Liver (tissue), 9 donors: ENCODE measurements around a stretch of chr12.

DNA sequence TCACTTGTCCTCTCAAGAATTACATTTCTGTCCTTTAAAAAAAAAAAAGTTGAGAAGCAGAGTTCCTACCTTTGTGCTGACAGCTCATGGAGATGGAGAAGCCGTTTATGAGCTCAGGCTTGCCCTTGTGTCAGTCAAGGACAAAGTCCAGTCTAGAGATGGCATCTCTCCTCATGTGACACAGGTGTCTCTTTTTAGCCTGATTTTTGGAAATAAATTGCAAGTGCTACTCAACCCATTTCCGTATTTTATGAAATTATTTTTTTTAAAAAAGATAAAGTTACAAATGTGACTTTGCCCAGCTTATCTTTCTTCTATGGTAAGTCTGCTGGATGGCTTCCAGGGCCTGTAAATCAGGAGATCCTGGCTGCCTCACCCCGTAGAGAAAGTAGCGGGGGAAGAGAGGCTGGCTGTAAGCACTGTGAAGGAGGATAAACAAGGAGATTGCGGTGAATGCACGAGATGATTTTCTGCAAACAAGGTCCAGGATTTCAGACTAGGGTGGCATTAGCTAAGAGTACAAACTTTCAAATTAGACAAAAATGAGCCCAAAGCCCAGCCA lies 169.7 kb downstream of the MYRFL start:
- PRO-cap, 5 experiments: no peak in any of the 5 experiments
- RAMPAGE, long total RNA, 2 experiments: no peak in any of the 2 experiments
- RRBS: no CpG with 5 or more reads among the region's 6 CpGs

GRCh38 chr12:70012922-70013276 lies 187.9 kb downstream of the MYRFL start:
- PRO-cap, 5 experiments: no peak in any of the 5 experiments
- RAMPAGE, long total RNA, 2 experiments: no peak in any of the 2 experiments
- RRBS: no CpG with 5 or more reads among the region's 14 CpGs

- PRO-cap, 5 experiments: no peak in any of the 5 experiments
- RAMPAGE, long total RNA, 2 experiments: no peak in any of the 2 experiments
- RRBS: no CpG with 5 or more reads among the region's 1 CpG
Observed at GRCh38 chr12:70177967-70178444, 65.2 kb upstream of the CNOT2 start.

- PRO-cap, 5 experiments: no peak in any of the 5 experiments
- RAMPAGE, long total RNA, 2 experiments: no peak in any of the 2 experiments
Observed at GRCh38 chr12:70197244-70197668, 46.0 kb upstream of the CNOT2 start.

GRCh38 chr12:70242300-70243143 lies 711 bp upstream of the CNOT2 start:
- PRO-cap, 5 experiments: peak in 4 of 5 experiments; most common plus-strand start chr12:70243030 (in 3); most common minus-strand start chr12:70242879 (in 4)
- RAMPAGE, long total RNA, 2 experiments: no peak in any of the 2 experiments
- RRBS: no CpG with 5 or more reads among the region's 33 CpGs

DNA sequence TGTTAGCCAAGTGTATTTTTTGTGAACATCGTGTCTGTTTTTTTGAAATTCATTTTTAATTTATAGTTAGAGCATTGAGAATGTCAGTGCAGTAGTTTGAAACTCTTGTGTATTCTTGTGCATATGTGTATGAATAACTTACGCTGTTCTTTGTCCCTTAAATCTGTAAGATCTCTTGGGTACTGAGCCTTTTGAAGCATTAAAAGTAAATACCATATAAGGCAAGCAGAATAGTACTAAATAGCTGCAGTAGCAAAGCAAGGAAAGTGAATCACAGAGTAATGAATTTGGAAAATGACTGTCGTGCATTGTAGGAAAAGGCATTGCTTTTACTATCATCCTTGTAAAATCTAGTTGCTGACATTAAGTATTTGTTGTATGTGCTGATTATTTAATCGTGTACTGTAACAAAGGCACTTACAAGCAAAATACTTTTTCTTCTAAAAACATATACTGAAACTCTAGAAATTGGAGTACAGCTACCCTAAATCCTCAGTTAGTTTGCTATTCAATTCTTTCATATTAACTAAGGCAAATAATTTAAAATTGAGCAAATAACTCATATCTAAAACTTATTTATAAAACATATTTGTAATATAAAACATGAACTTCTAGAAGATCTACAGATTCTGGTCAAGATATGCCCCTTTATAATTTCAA lies 12.2 kb downstream of the CNOT2 start:
- PRO-cap, 5 experiments: no peak in any of the 5 experiments
- RAMPAGE, long total RNA, 2 experiments: no peak in any of the 2 experiments
- RRBS: no CpG with 5 or more reads among the region's 4 CpGs

GRCh38 chr12:70364999-70365894 lies 843 bp upstream of the KCNMB4 start:
- PRO-cap, 5 experiments: no peak in any of the 5 experiments
- RAMPAGE, long total RNA, 2 experiments: no peak in any of the 2 experiments
- RRBS: 1% methylated on average over 16 of the region's 47 CpGs

DNA sequence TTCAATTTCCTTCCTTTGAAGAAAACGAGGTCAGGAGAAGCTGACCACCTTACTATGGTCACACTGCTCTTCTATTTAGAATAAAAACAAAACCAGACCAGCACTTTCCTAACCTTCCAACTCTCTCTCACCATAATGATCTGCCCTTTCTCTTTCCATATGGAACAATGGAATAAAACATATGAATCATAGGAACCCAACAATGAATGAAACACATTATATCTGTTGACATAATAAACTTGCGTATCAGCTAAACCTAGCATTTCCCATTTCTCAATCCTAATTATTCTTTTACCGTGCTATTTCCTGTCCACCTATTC lies 88.0 kb downstream of the PTPRB start:
- PRO-cap, 5 experiments: no peak in any of the 5 experiments
- RAMPAGE, long total RNA, 2 experiments: no peak in any of the 2 experiments
- RRBS: no CpG with 5 or more reads among the region's 3 CpGs

- PRO-cap, 5 experiments: no peak in any of the 5 experiments
- RAMPAGE, long total RNA, 2 experiments: no peak in any of the 2 experiments
- RRBS: no CpG with 5 or more reads among the region's 10 CpGs
Observed at GRCh38 chr12:70645585-70646428, 8.6 kb upstream of the PTPRB start.

- PRO-cap, 5 experiments: peak in 1 of 5 experiments; most common plus-strand start chr12:71141462 (in 1)
- RAMPAGE, long total RNA, 2 experiments: no peak in any of the 2 experiments
- RRBS: no CpG with 5 or more reads among the region's 1 CpG
Observed at GRCh38 chr12:71141265-71141603, 16.6 kb downstream of the TSPAN8 start.

GRCh38 chr12:71160488-71161018 lies 2.8 kb upstream of the TSPAN8 start:
- PRO-cap, 5 experiments: no peak in any of the 5 experiments
- RAMPAGE, long total RNA, 2 experiments: no peak in any of the 2 experiments
- RRBS: no CpG with 5 or more reads among the region's 5 CpGs

DNA sequence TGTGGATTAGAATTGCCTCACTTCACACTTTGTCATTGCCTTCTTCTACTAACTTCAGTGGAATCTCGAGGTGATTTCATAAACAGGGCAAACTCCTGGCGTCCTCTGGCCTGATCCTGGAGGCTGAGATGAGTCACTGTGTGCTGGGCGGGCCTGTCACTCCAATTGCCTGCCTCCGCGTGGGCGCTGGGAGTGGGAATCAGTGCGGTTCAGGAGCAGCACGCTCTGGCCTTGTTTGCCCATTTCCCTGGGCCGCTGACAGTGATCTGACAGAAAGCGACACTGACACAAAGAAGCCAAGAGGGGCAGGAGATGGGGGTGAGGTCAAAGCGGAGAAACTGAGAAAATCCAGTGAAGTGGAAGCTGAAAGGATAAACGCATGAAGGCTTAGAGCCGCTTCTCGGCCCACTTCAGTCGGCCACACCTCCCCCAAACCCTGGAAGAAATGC lies 29.7 kb downstream of the LGR5 start:
- PRO-cap, 5 experiments: no peak in any of the 5 experiments
- RAMPAGE, long total RNA, 2 experiments: no peak in any of the 2 experiments
- RRBS: no CpG with 5 or more reads among the region's 15 CpGs

DNA sequence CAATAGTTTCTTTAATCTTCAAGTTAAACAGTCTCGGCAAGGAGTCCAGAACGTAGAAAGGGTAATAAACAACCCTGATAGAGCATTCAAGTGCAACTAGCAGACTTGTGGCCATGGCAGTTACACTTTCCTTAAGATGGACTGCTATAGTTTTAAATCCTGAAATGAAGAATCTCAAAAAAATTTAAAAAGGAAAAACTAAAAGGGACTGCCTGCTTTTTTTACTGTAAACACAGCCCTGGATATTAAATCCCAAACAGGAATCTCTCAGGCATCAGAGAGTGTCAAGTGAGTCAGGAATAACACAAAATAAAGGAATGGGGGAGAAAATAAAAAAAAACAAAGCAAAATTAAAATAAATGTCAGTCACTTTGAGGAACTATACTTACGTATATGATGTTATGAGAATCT lies 53.9 kb downstream of the ZFC3H1 start:
- PRO-cap, 5 experiments: no peak in any of the 5 experiments
- RAMPAGE, long total RNA, 2 experiments: no peak in any of the 2 experiments
- RRBS: no CpG with 5 or more reads among the region's 3 CpGs

GRCh38 chr12:71651981-71653239 lies 11.2 kb downstream of the ZFC3H1 start:
- PRO-cap, 5 experiments: no peak in any of the 5 experiments
- RAMPAGE, long total RNA, 2 experiments: no peak in any of the 2 experiments
- RRBS: no CpG with 5 or more reads among the region's 5 CpGs

DNA sequence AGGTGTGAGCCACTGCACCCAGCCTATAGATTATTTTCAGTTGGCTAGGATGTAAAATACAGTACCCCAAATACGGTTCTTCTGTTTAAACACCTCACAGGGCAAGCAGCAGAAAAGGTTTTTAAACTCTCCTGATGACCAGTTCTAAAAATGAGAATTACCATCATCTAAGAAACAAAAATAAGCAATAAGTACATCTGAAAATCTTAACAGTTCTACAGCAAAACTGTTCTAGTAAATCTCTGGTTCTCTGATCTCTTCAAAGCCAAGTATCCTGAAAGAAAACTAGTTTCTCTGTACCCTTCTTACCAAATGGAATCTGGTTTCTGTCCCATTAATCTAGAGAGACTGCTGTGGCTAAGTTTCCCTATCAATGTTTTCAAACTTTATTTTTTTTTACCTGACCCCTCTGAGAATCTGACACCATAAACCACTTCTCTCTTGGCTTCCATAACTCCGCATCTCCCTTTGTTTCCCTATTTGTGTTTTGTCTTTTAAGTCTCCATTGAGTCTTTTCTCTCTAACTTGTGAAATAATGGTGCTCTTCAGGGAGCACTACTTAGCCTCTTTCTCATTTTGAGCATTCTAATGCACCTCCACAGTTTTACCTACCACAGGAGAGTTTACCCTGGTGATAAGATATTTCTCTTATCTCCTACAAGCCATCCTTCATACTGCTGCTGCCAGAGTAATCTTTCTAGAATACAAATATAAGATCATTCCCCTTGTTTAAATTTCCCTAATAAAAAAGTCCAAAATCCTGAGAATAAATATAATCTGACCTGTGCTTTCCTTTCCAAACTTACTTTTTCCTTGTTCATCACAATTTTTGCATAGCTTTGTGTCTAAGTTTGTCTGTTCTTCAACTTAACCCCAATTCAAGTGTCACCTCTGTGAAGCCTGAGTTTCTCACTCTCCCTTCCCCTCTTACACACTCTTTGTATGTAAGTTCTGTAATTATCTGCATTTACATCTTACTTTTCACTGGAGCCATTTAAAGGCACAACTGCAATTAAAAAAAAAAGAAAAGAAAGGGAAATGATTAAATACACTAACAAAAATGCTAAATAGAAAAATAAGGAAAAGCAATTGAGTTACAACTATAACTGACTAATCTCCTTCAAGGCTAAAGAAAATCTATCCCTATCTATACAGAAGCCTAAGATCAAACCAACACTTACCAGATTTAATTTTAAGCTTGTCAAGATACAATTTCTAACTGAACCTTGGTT lies 4.7 kb downstream of the ZFC3H1 start:
- PRO-cap, 5 experiments: no peak in any of the 5 experiments
- RAMPAGE, long total RNA, 2 experiments: no peak in any of the 2 experiments
- RRBS: no CpG with 5 or more reads among the region's 2 CpGs

- PRO-cap, 5 experiments: no peak in any of the 5 experiments
- RAMPAGE, long total RNA, 2 experiments: no peak in any of the 2 experiments
- RRBS: no CpG with 5 or more reads among the region's 7 CpGs
Observed at GRCh38 chr12:71699260-71699628, 13.4 kb downstream of the TMEM19 start.

- PRO-cap, 5 experiments: no peak in any of the 5 experiments
- RAMPAGE, long total RNA, 2 experiments: no peak in any of the 2 experiments
- RRBS: no CpG with 5 or more reads among the region's 4 CpGs
Observed at GRCh38 chr12:71770830-71771369, 16.2 kb downstream of the RAB21 start.

- PRO-cap, 5 experiments: no peak in any of the 5 experiments
- RAMPAGE, long total RNA, 2 experiments: no peak in any of the 2 experiments
- RRBS: no CpG with 5 or more reads among the region's 6 CpGs
Observed at GRCh38 chr12:71895542-71896874, 42.6 kb upstream of the TPH2 start.

DNA sequence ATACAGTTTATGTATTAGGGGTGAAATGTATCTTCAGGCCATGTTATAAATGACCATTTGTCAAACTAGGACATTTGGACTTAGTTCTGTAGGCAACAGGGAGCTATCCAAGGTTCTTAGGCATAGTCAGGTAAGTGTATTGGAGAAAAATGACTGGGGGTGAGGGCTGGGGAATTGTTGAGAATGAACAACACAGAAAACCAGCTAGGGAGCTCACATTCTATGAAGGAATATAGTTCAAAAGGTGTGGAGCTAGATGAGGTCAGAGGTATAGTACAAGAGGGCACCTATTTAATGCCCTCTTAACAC lies 42.6 kb downstream of the TPH2 start:
- PRO-cap, 5 experiments: no peak in any of the 5 experiments
- RAMPAGE, long total RNA, 2 experiments: no peak in any of the 2 experiments

DNA sequence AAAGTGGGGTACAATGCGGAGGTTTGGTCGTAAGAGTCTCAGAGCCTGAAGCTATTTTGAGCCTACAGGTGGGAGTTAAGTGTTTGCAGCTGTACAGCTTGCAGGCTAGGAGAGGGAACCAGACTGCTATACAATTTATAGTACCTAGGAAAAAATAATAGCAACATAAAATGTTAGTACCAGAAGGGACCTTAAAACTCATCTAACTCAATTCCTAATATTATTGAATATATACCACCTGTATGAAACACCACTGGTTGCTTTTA lies 137.6 kb downstream of the TPH2 start:
- PRO-cap, 5 experiments: no peak in any of the 5 experiments
- RAMPAGE, long total RNA, 2 experiments: no peak in any of the 2 experiments
- RRBS: no CpG with 5 or more reads among the region's 2 CpGs